Neutrophil (primary cell): ENCODE measurements around the genes RNF128, COL4A6 and GUCY2F.

DNA sequence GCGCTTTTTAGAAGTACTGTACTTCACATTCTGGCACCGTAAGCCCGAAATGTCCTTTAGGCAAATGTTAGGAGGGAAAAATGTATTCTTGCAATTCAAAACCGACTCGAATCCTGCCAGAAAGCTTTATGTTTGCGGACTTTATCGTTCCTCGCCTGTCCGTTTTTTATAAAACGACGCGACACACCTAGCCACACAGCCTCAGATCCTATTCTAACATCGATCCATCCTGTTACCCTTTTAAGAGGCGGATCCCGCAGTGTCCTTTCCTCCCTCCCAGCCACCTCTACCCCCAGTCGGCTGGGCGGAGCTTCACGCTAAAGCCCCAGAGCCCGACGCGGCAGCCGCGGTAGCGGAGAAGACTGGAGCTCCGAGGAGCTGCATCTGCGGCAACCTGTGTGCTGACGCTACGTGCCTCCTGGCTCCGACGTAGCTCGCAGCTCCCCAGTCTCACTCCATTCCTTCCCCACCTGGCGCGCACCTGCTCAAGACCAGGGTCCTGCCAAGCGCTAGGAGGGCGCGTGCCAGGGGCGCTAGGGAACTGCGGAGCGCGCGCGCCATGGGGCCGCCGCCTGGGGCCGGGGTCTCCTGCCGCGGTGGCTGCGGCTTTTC is at the start of gene RNF128:
Gene RNF128 (plus strand): TSS at position 347 of the 612 bp plus-strand sequence.
- PRO-cap, result no peak

DNA sequence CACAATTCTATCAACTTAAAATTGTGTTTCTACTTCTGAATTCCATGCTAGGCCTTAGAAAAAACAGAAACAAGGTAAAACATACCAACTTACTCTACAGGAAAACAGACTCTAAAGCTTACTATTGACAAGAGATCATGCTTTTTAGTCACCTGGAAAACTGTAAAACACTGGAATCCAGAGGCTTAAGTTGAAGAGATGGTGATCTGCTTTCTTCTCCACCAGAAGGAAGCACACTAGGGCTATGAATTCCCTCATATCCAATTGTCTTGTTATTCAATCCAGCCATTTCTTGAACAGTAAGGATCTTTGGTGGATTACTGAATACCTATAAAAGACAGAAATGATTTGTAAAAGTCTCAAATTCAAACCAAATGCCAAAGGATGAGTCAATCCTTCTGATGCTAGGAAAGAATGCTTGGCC is 34.6 kb downstream of the CLDN2 start:
- PRO-cap, result no peak

GRCh38 chrX:107272099-107272646 is 65.8 kb downstream of the DNAAF6 start:
- PRO-cap, result no peak

DNA sequence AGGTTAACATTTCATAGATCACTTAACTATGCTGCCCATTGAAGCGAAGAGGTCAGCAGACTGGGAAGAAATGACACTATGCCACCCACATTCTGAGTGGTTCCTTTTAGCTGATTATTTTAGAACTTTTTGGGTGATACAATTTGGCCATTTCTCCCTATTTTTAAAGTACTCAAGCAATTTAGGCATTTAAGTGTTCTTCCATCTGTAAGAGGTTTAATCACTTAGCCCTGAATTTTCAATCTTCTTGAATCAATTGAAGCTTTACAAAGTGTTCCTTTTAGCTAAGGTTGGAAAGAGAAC is 82.4 kb downstream of the DNAAF6 start:
- PRO-cap, result no peak

GRCh38 chrX:107716643-107717124 is 58.9 kb downstream of the TSC22D3 start:
- PRO-cap, result unidirectional peak, minus-strand start at chrX:107716956; unidirectional peak, minus-strand start at chrX:107717062

- PRO-cap, result no peak
Measured at GRCh38 chrX:107725494-107726401, 49.8 kb downstream of the TSC22D3 start.

GRCh38 chrX:107827104-107827260 is 1.3 kb downstream of the MID2 start:
- PRO-cap, result no peak

- PRO-cap, result no peak
Measured at GRCh38 chrX:108158987-108159456, 67.4 kb downstream of the ATG4A start.

GRCh38 chrX:108438111-108438652 is at the start of gene COL4A6:
COL4A6 (minus strand) TSS chrX:108438422.
- PRO-cap, result no peak

DNA sequence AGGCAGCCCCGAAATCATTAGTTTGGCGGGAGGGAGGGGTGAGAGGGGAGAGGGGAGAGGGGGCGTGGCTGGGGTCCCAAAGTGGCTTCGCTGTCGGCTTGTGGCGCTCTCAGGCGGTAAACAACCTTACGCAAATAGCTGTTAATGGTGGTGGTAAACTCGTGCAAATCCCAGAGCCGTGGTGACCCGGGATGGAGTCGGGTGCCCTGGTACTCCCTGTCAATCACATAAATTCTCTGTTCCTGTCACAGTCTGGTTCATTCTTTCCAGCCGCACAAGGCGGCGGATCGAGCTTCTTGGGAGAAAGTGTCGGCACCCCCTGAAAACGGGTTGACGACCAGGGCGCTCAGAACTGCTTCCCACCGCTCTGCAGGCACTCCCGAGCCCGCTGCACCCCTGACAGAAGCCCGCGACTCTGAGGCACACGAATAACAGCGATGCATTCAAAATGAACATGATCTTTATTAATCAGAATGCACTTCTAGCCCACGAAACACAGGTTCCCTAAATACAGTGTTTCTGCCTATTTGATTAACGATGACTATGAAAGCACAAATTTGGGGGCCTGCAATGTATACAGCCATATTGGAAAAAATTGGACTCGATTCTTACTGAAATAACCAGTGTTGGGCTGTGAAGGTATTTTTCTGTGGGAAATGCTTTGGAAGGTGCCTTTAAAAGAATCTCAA is 795 bp upstream of the IRS4 start:
- PRO-cap, result no peak

DNA sequence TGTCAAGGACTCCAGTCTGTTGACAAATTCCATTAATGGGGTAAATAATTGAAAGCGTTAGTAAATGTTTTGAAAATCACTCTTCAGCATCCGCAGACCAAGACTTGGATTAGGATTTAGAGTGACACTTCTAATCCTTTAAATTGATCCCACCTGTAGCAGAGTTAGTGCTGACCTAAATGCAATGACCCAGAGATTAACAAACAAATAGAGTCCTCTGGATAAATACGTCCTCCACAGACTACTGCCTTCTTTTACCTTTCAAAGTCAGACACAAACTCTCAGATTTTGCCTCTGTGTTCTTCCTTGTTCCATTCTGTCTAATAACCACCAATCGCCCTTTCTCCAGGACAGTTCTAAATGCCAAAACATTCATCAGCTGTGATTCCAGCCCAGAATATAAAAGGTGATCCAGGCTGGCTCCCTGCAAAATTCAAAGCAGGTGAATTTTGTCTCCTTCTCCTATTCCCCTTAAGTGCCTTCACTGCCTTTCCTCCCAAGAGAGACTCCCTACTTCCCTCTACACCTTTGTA is at the start of gene GUCY2F:
Gene GUCY2F (minus strand): TSS at position 111 of the 533 bp plus-strand sequence.
- PRO-cap, result no peak

DNA sequence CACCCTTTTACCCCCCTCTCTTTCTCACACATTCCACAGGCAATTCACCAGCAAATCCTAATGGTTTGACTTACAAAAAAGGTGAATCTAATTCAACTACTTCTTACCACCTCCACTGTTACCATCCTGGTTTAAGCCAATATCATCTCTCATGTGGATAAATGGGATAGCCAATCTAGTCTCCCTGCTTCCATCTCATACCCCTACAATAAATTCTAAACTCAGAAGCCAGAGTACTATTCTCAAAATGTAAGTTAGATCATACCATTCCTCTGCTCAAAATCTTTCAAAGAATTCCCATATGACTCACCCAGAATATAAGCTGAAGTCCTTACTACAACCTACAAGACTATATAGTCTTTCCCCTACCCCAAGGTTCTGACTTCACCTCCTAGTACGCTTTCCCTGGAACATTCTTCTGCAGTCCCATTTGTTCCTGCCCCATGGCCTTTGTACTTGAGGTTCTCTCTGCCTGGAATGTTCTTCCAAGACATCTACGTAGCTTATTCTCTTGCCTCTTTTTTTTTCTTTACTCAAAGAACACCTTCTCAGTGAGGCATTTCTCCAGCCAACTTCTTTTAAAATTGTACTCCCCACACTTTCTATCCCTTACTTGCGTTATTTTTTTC is 43.8 kb downstream of the ACSL4 start:
- PRO-cap, result no peak

- PRO-cap, result no peak
Measured at GRCh38 chrX:110003702-110003892, 683 bp downstream of the TMEM164 start.

DNA sequence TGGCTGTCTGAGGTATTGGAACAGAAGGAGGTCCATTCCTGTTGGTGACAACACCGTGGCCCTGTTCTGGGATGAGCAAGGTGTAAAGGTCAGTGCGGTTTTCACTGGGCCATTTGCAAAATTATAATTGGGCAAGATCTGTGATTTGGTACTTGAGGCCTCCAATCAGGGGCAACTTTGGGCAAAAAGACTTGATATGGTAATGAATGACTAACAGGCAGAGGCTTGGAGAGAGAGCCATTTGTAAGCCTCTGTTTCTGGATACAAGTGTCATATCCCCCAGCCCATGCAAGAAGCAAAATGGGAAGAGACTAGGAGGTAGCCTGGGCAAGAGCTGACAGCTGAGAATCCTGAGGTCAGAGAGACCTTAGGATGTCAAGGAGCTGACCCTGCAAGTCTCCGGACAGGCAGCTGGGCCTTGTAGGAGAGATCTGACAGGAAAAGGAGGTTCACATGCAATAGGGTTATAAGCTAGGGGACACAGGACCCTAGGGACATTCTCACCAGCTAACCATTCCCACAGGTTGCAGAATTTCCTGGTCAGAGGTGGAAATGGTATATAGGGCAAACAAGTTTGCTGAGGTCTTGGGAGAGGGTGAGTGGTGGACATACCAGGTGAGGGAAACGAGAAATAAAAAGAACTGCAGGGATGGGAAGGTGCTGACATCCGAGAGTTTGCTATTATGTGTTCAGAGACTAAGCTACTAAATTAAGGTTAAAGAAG is 1.8 kb downstream of the PAK3 start:
- PRO-cap, result no peak

DNA sequence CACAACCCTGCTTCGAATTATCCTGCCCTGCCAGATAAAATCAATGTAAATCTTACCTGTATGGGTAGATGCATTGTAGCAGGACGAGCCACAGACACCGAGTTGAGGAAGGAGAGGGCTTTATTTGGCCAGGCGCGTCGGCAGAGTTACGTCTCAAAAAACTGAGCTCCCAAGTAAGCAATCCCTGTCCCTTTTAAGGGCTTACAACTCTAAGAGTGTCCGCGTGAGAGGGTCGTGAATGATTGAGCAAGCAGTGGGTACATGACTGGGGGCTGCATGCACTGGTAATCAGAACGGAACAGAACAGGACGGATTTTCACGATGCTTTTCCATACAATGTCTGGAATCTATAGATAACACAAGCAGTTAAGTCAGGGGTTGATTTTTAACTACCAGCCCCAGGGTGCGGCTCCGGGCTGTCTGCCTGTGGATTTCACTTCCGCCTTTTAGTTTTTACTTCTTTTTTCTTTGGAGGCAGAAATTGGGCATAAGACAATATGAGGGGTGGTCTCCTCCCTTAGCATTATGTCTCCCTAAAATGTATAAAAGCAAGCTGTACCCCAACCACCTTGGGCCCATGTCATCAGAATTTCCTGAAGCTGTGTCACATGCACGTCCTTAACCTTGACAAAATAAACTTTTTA is 524.8 kb upstream of the HTR2C start:
- PRO-cap, result no peak

DNA sequence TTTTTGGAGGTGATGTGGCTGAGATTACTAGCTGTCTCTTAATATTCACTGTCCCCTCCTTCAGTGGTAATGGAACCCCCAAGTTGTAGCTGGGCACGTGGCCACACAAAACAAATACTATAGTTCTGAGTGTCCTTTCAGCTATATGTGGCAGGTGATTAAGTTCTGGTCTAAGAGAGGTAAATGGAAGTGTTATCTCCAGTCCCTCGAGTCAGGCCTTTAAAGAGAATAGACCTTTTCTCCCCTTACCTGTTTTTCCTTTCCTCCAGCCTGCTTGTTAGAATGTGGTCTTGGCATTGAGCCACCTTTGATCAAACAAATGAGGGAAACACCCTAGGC is 13.1 kb upstream of the IL13RA2 start:
- PRO-cap, result no peak

DNA sequence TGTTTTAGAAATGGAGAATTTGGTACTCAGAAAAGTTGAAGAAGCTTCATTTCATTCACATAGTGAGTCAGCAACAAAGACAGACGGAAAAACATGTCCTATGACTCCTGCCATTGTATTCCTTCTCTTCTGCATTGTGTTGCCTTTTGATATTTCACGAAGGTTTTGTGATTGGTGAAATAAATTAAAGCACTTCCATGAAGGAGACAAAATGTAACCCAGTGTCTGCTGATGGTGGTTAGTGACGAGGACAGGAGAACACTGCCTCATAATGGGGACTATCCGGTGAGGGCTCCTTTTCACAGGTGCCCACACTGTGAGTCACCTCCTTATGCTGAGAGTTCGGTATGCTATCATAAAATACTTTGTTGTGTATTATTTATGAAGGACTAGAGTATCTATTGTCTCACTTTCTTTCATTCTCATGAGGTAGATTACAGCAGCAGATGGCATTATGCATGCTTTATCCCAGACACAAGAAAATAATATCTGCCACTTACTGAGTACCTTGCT is 30.9 kb downstream of the PLS3 start:
- PRO-cap, result no peak

DNA sequence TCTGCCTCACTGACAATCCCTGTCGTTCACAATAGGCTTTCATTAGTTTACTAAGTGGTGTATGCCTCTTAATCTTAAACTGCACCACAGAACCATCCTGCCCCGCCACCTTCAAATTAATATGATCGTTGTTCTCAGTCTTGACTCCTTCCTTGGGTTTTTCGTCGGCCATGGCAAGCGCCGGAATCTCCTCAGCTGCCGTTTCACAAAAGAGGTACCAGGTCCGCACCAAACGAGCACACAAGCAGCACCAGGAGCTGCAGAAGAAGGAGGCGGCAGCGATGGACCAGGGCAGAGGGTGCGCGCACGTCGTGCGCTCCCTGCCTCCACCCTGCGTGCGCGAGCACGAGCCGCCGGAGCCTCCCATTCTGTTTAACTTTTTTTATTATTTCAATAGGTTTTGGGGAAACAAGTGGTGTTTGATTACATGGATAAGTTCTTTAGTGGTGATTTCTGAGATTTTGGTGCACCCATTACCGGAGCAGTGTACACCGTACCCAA is 158.1 kb downstream of the PLS3 start:
- PRO-cap, result no peak

DNA sequence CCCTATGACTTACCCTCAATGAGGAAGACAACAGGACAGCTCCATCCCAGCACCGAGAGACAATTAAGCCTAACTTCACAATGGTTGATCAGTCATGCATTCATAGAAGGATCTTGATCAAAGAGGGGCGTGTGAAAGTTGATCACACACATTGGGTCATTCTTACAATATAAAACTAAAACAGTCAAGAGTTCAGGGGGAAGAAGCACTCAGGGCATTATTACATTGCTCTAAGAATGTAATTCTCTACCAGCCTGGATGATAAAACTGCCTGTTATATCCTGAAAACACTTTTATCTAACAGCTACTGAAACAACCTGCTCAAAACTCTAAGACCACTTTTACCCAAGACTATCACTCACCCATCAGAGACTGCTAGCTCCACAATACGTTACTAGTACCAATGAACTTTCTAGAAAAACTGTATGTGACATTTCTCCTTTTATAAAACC is 230.7 kb upstream of the AGTR2 start:
- PRO-cap, result no peak

DNA sequence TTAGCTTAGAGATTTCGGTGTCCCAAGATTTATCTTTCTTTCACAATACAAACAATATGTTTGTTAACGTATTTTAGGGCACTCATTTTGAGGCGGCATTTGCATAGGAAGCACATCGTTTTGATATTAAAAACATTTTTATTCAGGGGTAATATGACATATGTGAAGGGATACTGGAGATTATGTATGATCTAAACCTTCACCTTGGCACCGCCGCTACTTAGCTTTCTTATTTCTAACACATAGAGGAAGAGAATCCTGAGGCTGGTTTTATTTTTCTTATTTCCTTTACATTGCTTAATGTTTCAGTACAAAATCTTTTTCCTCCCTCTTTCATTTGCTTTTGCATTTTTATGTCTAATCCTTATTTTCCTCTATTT is 486.2 kb upstream of the CT83 start:
- PRO-cap, result no peak